Spleen (tissue), 7 donors: ENCODE measurements around the genes MAP3K3 and STRADA.

- PRO-cap, 4 experiments: peak in 1 of 4 experiments; most common plus-strand start chr17:62628116 (in 1); most common minus-strand start chr17:62628079 (in 1)
- RAMPAGE, long total RNA, 4 experiments: start-site peak on the minus strand in 1 of 4 experiments, at chr17:62628030-62628042 at its widest, 5 reads per replicate
These were observed 450 bp downstream of the MRC2 start for GRCh38 chr17:62627972-62628268.

DNA sequence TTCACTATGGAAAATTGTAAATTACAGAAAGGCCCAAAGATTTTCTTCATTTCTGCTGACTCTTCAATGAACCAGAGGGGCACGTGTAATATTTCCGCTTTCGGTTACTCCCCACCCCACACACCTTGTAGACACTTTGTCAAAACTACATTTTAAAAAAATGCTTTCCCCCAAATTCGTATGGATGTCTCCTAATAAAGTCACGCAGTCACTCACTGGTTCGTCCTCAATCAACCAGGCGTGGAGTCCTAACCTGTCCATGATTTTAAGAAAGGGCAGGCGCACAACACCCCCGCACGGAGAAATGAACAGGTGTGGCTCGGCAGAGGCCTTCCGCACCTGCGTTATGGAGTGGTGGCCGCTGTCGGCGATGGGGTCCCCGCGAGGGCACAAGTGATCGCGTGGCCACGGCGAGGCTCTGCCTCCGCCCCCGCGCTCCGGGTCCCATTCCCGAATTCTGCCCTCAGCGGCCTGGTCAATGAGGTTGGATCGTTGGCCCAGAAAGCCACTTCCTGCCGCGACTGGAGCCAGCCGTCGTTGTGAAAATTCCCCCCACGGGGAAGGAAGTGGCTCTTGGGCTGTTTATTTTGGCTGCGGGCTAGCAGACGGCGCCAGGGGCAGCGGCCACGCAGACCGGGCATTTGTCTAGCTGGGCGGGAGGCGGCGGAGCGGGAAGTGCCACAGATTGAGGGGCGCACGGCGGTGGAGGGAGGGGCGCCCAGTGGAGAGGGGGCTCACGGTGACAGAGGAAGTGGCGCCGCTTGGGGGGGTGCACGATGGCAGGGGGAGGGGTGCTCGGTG lies 24.7 kb downstream of the MRC2 start:
- PRO-cap, 4 experiments: peak in 4 of 4 experiments; most common plus-strand start position 601 of the sequence (in 2); most common minus-strand start position 539 of the sequence (in 3)
- RAMPAGE, long total RNA, 4 experiments: no peak in any of the 4 experiments

GRCh38 chr17:62703653-62704382 lies 76.3 kb downstream of the MRC2 start:
- PRO-cap, 4 experiments: peak in 2 of 4 experiments; most common plus-strand start chr17:62703995 (in 1)
- RAMPAGE, long total RNA, 4 experiments: no peak in any of the 4 experiments

DNA sequence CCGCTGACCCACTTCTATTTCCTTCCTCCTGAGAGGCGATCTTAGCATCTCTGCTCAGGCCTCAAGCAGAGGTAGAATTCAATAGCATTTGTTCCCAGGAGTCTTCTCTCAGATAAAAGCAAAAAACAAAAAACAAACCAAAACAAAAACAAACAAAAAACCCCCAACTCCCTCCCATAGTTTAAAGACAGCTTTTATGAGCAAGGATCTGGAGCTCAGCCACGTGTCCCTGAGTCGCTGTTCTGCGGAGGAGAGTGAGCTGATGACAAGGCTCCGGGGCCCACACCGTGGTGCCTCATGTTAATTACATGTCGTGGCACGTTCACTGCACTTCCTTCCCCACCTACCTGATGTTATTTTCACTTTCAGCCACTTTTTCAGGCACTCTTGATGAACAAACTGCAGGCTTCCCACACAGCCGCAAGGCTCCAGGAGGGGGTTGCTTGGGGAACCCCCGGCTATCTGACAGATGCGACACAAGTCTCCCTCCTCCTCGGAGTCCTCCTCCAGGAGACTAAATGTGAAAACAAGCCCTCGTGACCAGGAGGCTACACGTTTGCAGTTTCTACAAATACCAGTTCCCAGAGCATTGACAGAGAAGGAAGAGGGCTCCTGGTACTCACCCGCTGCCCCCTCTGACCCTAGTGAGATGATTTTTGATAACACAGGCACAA lies 83.4 kb downstream of the MARCHF10 start:
- PRO-cap, 4 experiments: peak in 4 of 4 experiments; most common plus-strand start position 384 of the sequence (in 4); most common minus-strand start position 256 of the sequence (in 2)
- RAMPAGE, long total RNA, 4 experiments: no peak in any of the 4 experiments

DNA sequence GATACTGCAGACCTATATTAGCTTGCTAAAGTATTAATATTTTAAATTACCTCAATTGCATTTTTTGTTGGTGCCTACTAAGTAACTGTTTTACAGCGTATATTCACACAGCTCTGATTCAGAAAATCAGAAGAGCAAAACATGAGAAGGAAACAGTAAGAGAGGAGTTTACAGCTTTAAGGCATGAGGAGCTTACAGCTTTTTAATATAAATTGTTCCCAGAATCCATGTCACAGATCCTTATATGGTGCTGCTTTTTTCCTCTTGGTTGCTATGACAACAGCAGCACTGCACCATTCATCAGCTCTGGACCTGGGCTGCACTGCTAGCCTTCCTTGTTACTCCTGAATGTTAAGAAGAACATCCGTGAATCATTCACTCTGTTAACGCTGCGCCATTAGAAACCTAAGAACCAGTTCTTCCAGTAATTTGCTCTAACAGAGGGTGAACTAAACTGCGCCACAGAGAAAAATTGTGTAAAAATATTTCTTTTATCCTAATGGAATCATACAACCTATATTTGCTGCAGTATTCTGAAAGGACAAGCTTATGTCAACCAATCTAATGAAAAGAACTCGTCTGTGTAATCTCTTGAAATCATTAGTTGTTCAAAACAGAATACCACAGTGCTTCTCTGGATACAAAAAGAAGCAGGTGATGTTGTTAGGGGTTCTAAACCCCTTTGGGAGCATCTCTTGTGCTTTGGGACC lies 151.0 kb downstream of the TANC2 start:
- PRO-cap, 4 experiments: no peak in any of the 4 experiments
- RAMPAGE, long total RNA, 4 experiments: no peak in any of the 4 experiments

DNA sequence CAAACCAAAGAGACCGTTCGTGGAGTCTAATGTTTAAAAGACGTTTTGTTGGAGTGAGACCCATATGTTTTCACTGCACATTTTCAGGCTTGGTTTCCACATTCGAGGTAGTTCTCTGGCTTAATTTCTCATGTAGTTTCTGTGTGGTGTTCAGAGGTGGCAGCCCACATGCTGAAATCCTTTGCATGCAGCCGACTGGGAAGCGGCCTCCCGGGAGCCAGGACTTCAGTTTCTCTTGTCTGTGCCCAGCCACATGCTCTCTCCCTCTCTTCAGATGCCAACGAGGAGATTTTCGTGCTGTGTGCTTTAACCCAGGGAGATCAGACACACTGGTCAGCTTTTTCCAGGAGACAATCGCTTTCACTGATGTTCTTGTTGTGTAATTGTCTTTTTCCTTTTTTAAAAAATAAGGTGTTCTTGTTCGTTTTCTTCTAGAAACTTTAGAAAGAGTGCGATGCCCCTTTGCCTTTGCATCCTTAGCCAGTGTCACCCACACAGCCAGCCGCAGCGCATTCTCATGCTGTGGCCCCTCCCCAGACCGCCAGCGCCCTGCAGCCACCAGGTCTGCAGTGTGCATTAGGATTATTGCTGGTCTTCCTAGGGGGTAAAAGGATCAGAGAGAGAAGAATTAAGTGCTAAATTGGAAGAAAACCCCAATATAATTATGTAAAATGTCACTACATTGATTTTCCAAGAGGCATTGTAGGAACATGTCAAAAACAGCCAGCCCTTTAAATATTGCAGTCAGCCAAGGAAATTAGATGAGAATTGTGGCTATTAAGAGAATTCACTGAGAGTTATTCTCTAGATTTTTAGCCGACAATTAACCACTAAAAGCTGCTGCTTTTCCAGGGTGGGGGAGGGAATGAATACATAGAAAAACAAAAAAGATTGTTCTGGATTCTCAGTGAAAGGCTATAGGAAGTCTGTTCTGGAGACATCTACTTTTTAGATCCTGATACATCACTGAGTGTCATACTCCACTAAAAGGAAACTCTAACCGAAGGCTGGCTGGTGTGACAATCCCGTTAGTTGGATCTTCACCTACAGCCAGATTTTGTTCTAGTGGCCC lies 23.9 kb downstream of the CYB561 start:
- PRO-cap, 4 experiments: no peak in any of the 4 experiments
- RAMPAGE, long total RNA, 4 experiments: no peak in any of the 4 experiments

DNA sequence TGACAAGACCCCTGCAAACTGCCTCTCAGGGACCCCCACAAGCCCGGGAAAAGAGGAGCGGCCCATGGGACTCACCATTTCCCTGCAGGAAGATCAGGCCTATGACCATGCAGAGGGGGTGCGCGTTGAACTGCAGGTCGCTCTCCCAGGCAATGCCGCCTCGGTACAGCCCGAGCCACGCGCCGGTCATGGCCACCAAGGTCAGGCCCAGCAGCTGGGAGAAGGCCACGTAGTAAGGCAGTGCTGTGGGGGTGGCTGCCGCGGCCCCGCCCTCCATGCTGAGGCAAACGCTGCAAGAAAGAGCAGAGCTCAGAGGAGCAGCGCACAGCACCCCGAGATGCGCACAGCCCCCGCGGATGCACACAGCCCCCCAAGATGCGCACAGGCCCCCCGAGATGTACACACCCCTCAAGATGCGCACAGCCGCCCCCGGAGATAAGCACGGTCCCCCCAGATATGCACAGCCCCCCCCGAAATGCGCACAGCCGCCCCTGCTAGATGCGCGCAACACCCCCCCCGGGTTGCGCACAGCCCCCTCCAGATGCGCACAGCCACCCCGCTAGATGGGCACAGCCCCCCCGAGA lies 8.7 kb downstream of the CYB561 start:
- PRO-cap, 4 experiments: no peak in any of the 4 experiments
- RAMPAGE, long total RNA, 4 experiments: no peak in any of the 4 experiments

DNA sequence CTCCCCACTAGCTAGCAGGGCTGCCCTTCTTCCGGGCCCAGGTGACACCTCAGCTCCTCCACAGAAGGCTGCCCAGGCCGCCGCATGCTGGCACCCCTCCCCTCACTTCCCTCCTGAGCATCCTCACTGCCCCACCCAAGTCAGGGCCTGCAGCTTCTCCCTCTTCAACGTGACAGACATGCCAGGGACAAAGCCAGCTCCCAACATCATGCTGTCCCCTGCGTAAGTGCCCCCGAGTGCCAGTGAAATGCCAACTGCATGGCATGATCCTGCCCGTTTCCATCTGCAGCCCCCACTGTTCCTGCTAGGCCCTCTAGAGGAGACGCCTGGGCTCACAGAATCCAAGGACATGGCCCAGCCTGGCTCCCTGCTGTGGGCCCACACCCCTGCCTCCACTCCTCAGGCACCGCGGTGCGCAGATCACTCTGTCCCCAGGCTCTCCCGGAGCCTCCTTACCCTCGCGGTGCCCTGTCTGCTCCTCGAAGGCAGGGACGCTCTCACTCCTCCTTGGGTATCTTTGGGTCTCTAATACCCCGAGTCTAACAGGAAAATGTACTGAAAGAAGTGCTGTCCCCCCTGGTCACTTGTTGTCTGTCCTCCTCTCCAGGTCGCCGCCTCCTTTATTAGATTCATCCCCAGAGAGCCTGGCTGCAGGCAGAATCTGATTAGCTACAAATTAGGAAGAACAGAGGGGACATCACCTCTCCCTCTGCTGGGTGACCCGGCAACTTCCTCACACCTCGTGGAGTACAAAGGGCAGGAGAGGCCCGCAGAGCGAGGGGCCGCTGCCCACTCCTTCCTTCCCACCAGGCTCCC lies 5.6 kb downstream of the CYB561 start:
- PRO-cap, 4 experiments: no peak in any of the 4 experiments
- RAMPAGE, long total RNA, 4 experiments: no peak in any of the 4 experiments

DNA sequence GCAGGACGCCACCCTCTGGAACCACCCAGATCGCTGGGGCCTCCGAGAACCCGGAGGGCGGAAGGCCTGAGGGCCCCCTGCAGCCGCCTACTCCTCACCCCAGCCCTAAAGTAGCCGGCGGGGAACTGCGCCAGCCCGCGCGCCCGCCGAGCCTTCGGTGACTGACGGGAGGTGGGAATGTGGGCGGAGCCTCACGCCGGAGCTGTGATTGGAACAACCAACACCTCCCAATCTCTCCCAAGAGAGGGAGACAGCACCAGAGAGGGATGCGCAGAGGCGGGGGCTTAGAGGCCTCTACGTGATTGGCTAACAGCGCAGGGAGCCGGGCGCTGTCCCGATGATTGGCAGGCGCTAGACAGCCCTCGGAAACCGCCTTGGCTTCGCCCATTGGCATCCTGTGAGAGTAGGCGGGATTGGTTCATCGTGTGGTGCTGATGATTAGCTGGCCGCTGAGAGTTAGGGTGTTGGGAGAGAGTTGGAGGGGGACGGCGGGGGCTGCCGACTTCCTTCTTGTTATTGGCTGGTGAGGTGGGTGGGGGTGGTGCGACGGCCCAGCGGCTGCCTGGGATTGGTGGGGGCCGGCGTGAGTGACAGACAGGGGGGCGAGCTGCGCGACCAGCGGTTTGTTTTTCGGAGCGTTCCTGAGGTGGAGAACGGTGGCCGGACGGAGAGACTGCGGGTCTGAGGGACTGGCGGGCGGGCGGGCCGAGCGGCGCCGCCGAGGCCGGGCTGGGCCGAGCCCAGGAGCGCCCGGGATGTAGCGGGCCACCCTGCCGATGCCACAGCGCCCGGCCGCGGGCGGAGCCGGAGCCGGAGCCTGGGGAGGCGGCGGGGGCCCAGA lies at the start of gene MAP3K3:
TSS of gene MAP3K3 (plus strand) at position 626 of the 841 bp plus-strand sequence.
- PRO-cap, 4 experiments: peak in 4 of 4 experiments; most common plus-strand start position 645 of the sequence (in 3); most common minus-strand start position 107 of the sequence (in 3)
- RAMPAGE, long total RNA, 4 experiments: no peak in any of the 4 experiments

GRCh38 chr17:63632443-63632809 lies 10.2 kb downstream of the MAP3K3 start:
- PRO-cap, 4 experiments: no peak in any of the 4 experiments
- RAMPAGE, long total RNA, 4 experiments: no peak in any of the 4 experiments

DNA sequence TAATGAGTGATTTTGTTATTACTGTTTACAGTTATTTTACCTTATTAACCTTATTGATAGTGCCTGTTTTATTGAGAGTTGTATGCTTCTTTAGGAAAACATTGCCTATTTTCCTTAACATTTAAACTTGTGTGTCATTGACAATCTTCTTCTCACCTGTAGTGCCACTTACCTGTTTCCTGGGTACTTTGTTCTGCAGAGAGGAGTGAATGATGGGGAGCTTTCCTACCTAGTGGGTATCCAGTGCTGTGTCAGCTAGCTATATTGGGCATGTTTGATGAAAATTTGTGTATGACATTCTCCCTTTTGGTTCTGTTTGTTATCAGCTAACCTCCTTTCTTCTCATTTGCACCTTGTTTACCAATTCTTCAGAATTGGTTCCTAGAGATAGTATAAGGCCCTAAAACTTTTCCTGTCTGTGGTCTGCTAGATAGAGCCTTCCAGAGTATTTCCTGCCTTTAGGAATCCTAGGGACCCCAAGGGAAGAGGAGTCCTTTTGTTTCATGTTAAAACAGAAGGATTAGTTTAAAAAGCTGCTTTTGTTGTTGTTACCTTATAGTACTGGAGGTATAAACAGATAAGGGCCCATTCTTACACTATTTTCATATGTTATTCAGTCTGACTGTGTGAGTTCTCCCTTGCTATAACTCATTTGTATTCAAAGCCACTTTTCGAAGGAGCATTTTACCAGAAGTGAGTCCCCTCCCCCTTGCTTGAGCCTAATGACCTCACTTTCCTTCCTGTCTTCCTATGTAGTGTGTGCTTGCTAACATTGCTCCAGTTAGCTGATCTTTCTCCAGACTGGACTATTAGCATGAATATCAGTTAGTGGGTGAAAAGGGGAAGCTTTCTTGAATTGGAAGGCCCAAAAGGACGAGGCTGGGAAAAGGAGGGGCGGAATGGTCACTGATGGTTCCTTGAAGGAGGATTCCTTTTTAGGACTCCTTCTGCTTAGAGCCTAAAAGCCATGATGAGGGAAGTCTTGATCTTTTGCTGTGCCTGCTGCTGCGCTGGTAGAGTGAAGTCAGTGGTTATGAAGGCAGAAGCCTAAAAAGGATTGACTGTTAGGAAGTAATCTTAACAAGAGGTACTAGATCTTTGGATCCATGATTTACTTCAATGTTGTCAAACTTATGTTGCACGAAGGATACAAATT lies 11.7 kb downstream of the MAP3K3 start:
- PRO-cap, 4 experiments: peak in 2 of 4 experiments; most common minus-strand start position 654 of the sequence (in 2)
- RAMPAGE, long total RNA, 4 experiments: no peak in any of the 4 experiments

- PRO-cap, 4 experiments: peak in 4 of 4 experiments; most common plus-strand start chr17:63699571 (in 2); most common minus-strand start chr17:63699363 (in 4)
- RAMPAGE, long total RNA, 4 experiments: start-site peak on the minus strand in 3 of 4 experiments, at chr17:63699312-63699392 at its widest, 397 to 481 reads per replicate
These were observed 768 bp downstream of the LIMD2 start for GRCh38 chr17:63699112-63699601.

DNA sequence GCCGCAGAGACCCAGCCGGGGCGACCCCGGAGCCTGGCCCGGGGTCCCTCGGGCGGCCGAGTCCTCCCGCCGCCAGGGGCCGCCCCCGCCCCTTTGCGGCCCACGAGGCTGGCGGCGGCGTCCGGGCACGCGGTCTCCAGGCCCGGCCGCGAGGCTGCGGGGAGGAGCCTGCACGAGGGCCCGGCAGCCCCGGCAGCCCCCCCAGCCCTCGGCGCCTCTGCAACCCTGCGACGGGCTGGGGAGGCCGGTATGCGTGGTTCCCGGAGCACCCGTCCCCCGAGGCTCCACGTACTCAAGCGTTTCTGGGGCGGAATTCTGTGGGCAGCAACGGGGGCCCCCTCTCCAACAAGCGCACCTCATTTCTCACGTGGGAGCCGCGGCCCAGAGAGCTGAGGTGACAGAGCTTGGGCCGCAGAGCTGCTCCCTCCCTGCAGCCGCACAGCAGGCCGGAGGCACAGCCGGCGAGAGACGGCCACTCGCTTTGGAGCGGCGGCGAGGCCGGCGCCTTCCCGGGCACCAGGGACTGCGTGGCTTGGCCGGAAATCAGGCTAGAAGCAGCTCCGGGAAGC lies 788 bp upstream of the LIMD2 start:
- PRO-cap, 4 experiments: peak in 4 of 4 experiments; most common plus-strand start position 151 of the sequence (in 1); most common minus-strand start position 95 of the sequence (in 4)
- RAMPAGE, long total RNA, 4 experiments: no peak in any of the 4 experiments

GRCh38 chr17:63741213-63742074 lies at the start of gene STRADA:
STRADA (minus strand) TSS chr17:63741799.
- PRO-cap, 4 experiments: peak in 4 of 4 experiments; most common plus-strand start chr17:63741983 (in 4); most common minus-strand start chr17:63741550 (in 4)
- RAMPAGE, long total RNA, 4 experiments: start-site peak on the minus strand in 3 of 4 experiments, at chr17:63741754-63741813 at its widest, 109 to 161 reads per replicate

DNA sequence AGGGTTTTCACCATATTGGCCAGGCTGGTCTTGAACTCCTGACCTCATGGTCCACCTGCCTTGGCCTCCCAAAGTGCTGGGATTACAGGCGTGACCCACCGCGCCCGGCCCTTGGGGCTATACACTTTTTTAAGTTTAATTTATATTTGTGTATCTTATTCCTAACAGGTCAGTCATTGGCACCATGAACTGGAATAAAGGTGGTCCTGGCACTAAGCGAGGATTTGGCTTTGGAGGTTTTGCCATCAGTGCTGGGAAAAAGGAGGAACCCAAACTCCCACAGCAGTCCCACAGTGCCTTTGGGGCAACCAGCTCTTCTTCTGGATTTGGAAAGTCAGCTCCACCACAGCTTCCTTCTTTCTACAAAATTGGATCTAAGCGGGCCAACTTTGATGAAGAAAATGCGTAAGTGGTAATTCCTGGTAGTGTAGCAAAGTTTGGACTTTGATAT lies 12.9 kb downstream of the DDX42 start:
- PRO-cap, 4 experiments: no peak in any of the 4 experiments
- RAMPAGE, long total RNA, 4 experiments: no peak in any of the 4 experiments

DNA sequence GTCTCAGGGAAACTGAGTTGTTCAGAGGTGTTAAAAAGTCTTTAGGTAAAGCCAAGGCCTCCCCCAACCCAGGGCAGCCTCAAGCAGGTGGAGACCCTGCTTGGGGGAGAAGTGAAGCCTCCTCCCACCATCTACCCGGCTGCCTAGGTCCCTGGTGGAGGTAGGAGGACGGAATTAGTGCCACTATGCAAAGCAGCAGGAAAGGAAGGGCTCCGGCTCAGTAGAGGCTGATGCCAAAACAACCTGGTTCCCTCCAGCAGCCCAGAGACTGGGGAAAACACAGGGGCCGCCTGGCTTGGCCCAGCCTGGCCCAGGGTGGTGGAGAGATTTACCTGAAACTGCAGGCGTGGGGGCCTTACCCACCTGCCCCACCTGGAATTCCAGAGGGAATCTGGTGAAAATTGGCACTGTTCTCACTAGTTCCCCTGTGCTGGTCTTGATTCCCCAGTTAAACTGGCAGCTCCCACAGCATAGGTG lies 4.7 kb downstream of the CD79B start:
- PRO-cap, 4 experiments: peak in 4 of 4 experiments; most common plus-strand start position 264 of the sequence (in 4); most common minus-strand start position 216 of the sequence (in 1)
- RAMPAGE, long total RNA, 4 experiments: no peak in any of the 4 experiments

- PRO-cap, 4 experiments: no peak in any of the 4 experiments
- RAMPAGE, long total RNA, 4 experiments: no peak in any of the 4 experiments
These were observed 4.1 kb upstream of the SCN4A start for GRCh38 chr17:63976831-63977196.

GRCh38 chr17:64060288-64060724 lies 39.9 kb upstream of the ICAM2 start:
- PRO-cap, 4 experiments: no peak in any of the 4 experiments
- RAMPAGE, long total RNA, 4 experiments: no peak in any of the 4 experiments

- PRO-cap, 4 experiments: peak in 2 of 4 experiments; most common plus-strand start chr17:64063333 (in 1); most common minus-strand start chr17:64063172 (in 2)
- RAMPAGE, long total RNA, 4 experiments: no peak in any of the 4 experiments
These were observed 42.6 kb upstream of the ICAM2 start for GRCh38 chr17:64062921-64063598.

DNA sequence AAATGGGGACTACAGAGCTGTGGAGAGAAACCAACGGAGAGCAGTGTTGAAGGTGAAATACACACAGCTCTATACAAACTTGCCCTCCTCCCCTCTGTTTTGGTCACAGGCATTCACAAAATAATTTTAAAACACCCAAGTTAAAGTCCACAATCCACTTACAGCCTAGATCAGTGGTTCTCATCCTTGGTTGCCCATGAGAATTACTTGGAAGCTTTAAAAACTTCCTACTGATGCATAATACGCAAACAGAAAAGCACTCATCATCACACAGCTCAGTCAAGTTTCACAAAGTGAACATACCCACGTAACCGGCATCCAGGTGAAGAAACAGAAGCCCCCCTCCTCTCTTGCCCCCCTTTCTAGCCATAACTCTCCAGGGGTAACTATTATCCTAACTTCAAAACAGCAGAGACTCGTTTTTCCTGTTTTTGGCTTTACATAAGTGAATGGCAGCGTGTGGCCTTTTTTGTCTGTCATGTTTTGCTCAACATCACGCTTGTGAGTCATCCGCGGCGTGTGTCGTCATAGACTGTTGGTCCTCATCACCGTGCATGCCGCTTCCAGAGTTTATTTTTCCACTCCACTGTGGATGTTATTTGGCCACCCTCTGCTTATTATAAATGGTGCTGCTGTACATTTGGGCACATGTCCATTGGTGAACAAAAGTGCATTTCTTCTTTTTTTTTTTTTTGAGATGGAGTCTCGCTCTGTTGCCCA lies 52.7 kb downstream of the ERN1 start:
- PRO-cap, 4 experiments: no peak in any of the 4 experiments
- RAMPAGE, long total RNA, 4 experiments: start-site peak on the minus strand in 1 of 4 experiments, centred at position 414 of the sequence, 36 reads per replicate